Frontal cortex (tissue), 2 donors: ENCODE data around the gene MYO7B.

GRCh38 chr2:127407686-127407997 is 10.6 kb upstream of the PROC start:
- RAMPAGE, long total RNA: no peak

GRCh38 chr2:127415635-127416487 is 2.4 kb upstream of the PROC start:
- RAMPAGE, long total RNA: no peak

GRCh38 chr2:127419889-127420384 is 1.7 kb downstream of the PROC start:
- RAMPAGE, long total RNA: no peak

GRCh38 chr2:127526713-127527069 is 402 bp upstream of the IWS1 start:
- RAMPAGE, long total RNA: no peak

DNA sequence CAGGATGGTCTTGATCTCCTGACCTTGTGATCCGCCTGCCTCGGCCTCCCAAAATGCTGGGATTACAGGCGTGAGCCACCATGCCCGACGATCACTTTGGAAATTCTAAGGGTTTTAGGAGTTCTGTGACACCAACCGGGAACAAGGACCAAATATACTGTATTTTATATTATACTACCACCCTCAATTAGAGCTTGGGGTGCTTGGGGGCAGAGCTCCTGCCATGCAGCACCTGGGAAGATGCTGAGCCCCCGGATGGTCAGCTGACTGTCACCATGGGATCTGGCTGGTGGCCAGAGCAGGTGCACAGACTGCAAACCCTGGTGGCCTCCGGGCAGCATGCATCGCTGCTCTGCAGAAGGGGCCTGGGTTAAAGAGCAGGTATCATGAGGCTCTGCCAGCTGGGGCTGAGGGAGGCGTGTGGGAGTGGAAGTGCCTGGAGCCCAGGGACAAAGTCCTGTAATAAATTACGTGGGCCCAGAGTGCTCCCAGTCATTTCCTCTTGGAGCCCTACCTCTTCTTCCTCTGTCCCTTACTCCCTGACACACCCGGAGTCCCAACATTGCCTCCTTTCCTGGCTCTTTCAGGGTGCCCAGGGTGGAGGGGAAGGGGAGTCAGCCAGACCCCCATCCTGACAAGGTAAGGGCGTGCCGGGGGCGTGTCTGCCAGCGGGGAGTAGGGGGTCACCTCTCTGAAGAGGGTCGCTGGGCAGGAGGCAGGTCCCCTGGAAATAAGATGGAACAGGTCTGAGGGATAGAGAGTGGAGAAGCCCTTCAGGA is at the start of gene MYO7B:
Gene MYO7B, plus strand, starts transcription at position 491 of the 779 bp plus-strand sequence.
- RAMPAGE, long total RNA: no peak

DNA sequence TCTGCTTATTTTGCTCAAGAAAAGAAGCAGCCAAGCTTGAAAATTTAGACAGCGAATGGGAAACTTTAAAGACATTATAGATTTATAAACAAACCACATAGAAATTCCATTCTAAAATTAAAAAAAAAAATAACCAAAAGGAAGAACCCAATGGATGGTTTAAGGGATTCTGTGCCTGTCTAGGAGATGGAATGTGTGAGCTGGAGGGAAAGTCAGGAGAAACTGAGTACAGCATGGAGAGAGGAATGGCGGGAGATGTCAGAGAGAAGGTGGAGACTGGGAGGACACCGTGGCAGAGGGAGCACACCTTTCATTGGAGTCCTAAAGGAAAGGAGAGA is 43.4 kb downstream of the MYO7B start:
- RAMPAGE, long total RNA: no peak

GRCh38 chr2:127647380-127648398 is 1.7 kb downstream of the GPR17 start:
- RAMPAGE, long total RNA: no peak

DNA sequence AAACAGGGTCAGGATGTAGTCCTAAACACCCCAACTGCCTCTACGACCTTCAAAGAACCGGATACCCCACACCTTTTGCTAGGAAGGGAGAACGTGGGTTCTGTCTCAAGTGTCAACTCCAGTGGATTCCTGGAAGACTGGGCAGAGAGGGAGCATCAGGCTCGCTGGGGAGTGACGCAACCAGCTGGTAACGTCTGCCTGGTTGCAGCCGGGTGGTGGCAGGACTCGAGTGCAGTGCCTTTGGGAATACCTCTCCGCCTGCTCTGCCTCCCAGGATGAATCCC is 12.6 kb downstream of the GPR17 start:
- RAMPAGE, long total RNA: no peak

GRCh38 chr2:127663016-127663639 is 12.2 kb downstream of the LIMS2 start:
- RAMPAGE, long total RNA: no peak

DNA sequence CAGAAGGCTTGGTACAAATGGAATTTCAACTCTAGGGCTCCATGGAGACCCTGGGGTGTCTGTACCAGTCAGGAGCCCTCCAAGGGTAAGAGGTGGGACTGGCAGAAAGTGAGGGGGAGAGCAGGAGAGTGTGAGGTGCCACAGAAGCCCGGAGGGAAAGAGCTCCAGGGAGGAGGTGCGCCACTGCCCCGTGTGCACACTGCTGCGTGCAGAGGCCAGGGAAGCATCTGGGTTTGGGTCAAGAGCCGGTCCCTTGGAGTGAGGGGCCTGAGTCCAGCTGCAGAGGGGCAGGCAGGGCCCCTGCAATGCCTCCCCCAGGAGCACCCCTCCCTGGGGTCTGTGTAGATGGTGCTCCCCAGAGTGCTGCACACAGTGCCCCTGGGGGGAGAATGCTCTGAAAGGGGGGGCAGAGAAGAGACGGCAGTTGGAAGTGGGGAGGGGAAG is 3.6 kb upstream of the LIMS2 start:
- RAMPAGE, long total RNA: no peak

- RAMPAGE, long total RNA: no peak
Measured at GRCh38 chr2:127681159-127681850, 6.0 kb upstream of the LIMS2 start.

DNA sequence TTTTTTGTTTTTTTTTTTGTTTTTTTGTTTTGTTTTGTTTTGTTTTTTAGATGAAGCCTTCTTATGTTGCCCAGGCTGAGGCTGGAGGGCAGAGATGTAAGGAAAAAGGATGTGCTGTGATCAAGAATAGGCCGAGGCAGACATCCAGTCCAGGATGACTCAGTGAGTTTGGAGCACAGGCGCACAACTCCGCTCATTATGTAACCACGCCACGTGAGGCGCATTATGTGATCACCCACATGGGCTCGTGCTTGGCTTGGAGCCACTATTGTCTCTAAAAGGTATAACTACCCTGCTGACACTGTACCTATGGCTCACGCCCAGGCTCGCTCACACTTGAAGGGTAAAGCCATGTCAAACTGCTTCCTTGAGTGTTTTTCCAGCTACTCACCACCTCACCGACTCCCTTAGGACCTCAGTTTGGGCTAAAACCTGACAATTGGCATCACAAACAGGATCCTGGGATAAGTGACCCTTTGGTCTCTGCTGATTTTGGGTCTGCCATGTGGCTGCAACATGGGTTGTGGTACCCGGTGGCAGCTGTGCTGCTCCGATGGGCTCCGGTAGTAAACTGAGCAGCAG is 19.9 kb upstream of the WDR33 start:
- RAMPAGE, long total RNA: no peak

DNA sequence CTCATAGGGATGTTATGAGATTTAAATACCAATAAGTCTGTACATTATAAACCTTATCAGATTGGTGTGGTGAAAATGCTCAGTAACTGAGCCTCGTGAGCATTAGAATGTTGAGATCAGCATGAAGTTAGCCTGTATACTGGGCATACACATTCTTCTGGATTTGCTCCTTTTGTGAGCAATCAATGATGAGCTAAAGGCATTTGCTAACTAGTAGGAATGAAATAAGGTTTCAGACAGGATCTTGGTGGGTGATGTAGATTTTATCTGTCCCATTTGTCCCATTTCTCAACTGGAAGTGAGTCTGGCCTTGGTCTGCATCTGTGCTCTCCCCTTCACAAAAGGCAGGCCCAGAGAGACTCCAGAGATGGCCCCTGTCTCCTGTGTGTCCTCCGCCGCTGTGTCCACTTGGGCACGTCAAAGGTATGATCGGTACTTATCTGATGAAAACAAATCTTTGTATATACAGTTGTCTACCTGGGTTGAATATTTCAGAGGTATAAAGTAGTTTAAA is 3.2 kb upstream of the AMMECR1L start:
- RAMPAGE, long total RNA: no peak

GRCh38 chr2:127985675-127986232 is 42.1 kb downstream of the SAP130 start:
- RAMPAGE, long total RNA: no peak

DNA sequence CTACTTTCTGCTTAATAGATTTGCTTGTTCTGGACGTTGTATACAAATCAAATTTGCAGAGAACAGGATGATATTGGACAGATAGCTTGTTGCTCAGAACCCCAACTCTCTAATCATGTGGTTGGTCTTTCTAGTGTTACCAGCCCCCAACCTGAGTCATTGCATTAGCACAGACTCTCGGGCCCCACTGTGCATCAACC is 55.7 kb downstream of the UGGT1 start:
- RAMPAGE, long total RNA: no peak

DNA sequence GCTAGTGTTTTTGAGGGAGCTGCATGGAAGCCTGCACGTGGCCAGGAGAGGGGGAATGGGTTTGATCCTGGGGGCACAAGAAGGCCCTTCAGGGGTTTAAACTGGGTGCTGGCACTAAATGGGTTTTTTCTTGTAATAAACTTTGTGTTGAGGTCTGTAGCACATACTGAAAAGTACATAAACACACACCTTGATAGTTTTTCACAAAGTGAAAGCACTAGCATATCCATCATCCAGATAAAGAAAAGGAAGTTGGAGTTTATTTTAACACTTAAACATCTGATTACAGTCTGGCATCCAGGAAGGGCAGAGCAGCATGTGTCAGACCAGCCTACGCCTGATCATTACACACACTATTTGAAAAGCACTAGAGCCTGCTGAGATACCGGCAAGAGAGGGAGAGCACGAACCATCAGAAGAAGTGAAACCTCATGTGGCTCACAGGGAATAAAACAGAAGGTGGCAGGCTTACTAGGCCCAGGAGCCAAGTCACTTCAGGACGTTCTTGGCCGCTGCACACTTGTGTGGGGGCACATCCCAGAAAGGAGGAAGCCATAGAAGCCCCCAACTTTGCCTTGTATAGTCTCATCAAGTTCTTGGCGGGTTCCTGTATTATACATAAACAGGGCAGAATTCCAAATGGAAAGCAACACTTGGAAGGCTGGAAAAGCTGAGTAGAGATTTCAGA is 105.4 kb downstream of the UGGT1 start:
- RAMPAGE, long total RNA: no peak

DNA sequence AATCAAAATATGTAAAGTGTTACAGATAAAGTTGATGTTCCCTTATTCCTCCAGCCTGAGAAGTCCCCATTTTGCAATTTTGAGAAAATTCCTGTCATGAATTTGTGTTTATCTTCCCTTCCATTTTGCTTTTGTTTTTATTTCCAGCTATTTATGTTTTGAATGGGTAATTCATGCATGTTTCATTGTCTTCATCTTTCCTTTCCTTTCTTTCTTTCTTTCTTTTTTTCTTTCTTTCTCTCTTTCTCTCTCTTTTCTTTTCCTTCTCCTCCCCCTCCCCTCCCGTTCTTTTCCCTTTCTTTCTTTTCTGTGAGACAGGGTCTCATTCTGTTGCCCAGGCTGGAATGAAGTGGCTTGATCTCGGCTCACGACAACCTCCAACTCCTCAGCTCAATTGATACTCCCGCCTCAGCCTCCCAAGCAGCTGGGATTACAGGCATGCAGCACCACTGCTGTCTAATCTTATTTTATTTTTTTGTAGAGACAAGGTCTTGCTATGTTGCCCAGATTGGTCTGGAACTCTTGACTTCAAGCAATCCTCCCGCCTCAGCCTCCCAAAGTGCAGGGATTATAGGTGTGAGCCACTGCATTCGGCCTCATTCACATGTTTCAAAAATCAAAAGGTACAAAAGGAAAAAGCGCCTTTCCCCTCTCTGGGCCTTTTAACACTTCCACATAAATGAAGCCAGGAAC is 59.5 kb downstream of the HS6ST1 start:
- RAMPAGE, long total RNA: no peak

DNA sequence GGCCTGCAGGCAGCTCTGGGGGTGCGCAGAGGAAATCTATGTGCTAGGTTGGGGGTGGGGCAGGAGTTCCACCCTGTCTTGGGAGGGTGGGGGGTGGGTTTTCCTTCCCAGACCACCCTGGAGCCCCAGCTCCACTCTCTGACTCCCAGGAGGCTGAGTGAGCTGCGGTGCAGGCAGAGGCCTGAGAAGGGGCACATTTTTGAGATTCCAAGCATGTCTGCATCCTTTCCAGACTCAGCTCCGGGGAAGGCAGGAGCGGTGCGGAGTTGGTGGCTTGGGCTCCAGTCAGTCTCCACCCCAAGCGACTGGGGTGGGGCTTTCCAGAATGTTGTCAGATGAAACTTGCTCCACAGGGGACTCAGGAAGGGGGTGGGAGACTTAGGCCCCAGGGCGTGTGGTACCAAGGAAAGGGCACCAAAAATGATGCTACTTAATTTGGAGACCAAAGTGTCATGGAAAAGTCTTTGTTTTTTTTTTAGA is 44.2 kb upstream of the HS6ST1 start:
- RAMPAGE, long total RNA: no peak

DNA sequence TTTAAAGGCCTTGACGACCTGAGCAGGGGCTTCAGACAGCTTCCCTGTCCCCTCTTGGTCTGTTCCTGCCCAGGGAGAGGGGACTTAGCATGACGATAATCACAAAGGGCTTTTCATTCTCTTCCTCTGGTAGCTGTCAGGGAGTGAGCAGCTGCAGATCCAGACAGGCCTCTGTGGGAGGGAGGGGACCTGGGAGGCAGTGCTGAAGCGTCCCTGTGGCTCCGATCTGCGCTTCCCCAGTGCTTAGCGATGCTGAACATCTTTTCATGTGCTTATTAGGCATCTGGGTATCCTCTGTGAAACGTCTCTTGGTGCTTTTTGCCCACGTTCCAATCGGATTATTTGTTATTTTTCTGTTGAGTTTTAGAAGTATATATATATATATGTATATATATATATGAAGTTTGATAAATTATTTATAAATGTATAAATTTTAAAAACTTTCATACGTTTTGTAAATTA is 78.0 kb upstream of the HS6ST1 start:
- RAMPAGE, long total RNA: no peak

- RAMPAGE, long total RNA: no peak
Measured at GRCh38 chr2:128442372-128442746, 123.7 kb upstream of the HS6ST1 start.